Placental epithelial cell (primary cell): Measurements from ENCODE around the genes NGDN, DHRS4L2 and KHNYN.

GRCh38 chr14:23469161-23470269 is at the start of gene NGDN:
NGDN (plus strand) TSS chr14:23469703.
- CAGE, long polyA plus RNA = no peak

- CAGE, long polyA plus RNA = no peak
These were observed 28.5 kb downstream of the ZFHX2 start for GRCh38 chr14:23522839-23523648.

DNA sequence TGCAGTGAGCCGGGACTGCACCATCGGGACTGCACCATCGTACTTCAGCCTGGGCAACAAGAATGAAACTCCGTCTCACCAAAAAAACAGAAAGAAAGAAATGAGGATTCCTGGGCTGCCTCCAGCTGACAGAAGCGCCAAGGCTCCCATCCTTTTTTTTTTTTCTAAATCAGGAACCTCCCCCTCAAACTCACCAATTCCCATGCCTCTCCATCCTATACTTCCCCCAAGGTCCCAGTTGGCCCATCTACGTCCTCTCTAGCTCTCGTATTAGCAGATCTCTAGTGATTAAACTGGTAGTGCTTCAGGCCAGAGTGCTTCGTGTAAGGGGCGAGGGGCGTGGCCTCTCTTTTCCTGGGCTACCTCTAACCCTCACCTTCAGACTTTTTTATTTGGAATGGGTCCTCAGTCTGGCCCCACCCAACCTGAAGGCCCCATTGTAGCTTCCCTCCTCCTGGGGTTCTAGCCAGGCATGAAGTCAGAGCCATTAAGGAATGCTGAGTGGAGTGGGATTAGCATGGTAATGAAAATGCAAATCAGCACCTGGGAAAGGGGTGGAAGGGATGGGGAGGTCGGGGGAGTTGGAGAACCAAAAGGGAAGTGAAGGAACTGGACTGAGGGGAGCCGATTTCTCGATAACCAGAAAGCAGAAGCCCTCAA is 14.4 kb downstream of the ZFHX2 start:
- CAGE, long polyA plus RNA = no peak

- CAGE, long polyA plus RNA = no peak
These were observed 23.9 kb upstream of the JPH4 start for GRCh38 chr14:23602411-23602950.

GRCh38 chr14:23954836-23955429 is 1.4 kb downstream of the DHRS4 start:
- CAGE, long polyA plus RNA = no peak

DNA sequence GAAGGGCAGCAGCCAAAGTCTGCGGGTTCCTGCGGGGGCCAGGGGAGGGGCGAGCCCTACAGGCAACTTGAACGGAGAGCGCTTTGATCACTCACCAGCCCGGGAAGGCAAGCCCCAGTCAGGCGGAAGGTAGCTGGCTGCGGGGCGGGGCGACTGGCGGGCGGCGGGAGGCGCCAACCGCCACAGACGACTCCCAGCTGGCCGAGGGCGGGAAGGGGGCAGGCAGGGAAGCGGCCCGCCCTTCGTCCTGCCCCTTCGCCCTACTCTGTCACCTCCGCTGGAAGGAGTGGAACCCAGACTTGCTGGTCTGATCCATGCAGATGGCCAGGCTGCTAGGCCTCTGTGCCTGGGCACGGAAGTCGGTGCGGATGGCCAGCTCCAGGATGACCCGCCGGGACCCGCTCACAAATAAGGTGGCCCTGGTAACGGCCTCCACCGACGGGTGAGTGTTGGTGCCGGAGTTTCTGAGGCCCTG is at the start of gene DHRS4L2:
Gene DHRS4L2 (plus strand): TSS at position 296 of the 475 bp plus-strand sequence.
- CAGE, long polyA plus RNA = no peak

DNA sequence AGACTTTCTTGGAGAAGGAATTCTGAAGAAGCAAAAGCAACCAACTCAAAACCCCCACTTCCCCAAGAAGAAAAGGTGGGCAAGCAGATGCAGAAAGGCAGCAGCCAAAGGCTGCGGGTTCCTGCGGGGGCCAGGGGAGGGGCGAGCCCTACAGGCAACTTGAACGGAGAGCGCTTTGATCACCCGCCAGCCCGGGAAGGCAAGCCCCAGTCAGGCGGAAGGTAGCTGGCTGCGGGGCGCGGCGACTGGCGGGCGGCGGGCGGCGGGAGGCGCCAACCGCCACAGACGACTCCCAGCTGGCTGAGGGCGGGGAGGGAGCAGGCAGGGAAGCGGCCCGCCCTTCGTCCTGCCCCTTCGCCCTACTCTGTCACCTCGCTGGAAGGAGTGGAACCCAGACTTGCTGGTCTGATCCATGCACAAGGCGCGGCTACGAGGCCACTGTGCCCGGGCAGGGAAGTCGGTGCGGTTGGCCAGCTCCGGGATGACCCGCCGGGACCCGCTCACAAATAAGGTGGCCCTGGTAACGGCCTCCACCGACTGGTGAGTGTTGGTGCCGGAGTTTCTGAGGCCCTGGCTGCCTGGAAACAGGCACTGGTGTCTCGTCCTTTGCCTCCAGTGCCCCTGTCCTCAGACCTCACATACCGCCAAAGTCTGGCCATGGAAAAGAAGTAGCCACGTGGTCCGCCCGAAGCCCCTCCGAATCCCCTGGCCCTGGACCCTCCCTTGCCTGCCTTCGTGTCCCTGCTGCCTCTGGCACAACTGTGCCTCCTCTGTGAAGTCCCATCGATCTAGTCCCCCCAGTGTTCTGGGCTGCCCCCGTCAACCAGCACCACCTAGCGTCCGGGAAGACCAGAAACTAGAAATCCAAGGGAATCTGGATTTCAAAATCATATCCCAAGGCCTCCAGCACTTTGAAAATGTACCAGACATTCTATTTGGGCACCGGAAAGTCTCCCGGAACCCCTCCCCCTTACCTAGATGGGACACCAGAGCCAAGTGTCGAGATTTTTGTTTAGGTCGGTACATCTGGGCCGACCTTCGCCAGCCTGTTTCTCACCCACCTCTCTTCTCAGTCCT is 15.4 kb upstream of the CARMIL3 start:
- CAGE, long polyA plus RNA = no peak

DNA sequence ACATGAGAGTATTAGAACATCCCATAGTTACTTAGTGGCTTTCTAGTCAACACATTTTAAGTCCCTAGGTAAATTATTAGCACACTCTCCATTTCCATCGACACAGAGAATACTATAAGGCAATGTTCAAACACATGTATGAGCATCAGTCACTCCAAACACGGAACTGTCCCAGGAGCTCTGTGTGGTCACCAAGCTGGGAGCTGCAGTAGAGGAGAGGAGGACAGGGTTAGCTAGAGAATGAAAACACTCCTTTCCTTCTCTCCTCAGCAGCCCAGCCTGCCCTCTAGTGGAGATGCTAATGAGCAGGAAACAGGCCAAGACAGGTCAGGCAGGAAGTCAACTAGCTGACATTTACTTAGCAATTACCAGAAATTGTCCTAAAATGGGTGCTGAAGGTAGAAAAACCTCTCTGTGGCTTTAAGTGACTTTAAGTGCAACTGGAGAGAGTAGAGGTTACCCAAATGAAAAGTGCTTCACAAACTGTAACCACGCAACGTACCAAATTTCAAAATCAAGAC is 5.8 kb upstream of the DCAF11 start:
- CAGE, long polyA plus RNA = no peak

DNA sequence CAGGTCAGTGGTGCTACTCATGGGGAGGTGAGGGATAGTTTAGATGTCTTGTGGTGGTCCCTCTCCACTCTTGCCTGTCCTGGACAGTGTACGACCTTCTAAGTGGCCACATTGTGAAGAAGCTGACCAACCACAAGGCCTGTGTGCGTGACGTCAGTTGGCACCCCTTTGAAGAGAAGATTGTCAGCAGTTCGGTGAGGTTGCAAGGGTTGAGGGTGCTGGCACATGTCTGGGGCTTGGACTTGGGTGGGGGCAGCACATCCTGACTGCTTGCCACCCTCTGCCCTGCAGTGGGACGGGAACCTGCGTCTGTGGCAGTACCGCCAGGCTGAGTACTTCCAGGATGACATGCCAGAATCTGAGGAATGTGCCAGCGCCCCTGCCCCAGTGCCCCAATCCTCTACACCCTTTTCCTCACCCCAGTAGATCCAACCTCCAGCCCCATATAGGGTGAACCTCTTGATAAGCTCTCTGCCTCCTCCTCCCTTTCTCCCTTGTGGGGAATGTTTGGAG is 7.5 kb upstream of the FITM1 start:
- CAGE, long polyA plus RNA = no peak

- CAGE, long polyA plus RNA = no peak
These were observed 2.6 kb downstream of the EMC9 start for GRCh38 chr14:24138729-24139264.

- CAGE, long polyA plus RNA = no peak
These were observed 4.8 kb downstream of the TGM1 start for GRCh38 chr14:24257922-24258860.

DNA sequence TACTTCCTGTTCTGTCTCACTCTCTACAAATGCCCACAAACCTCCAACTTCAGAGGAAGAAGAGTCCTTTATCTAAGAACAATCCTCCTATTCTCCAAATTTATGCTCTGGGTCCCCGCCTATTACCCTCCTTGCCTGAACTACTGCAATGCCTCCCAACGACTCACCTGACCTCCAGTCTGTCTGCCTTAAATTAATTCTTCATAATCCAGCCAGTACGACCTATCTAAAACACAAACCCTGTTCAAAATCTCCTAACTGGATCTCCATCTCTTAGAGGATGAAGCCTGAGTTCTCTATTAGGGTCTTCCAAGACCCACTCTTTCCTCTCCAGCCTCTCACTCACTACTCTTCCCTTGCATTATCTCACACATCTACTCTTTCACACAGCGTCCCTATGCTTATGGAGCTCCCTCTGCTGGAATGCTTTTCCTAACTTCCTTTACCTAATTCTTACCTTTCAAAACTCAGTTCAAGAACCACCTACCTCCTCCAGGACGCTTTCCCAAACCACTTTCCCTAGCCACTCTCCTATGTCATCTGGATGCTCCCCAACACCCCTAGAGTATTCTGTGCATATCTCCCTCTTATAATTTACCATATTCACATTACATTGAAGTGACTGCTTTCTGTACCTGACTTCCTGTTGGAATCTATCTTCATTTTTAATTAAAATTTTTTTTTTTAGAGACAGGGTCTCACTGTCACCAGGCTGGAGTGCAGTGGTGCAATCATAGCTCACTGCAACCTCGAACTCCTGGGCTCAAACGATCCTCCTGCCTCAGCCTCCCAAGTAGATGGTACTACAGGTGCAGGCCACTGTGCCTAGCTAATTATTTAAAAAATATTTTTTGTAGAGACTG is 2.0 kb downstream of the DHRS1 start:
- CAGE, long polyA plus RNA = no peak

GRCh38 chr14:24312162-24312574 is 866 bp downstream of the LTB4R start:
- CAGE, long polyA plus RNA = no peak

- CAGE, long polyA plus RNA = no peak
These were observed 1.1 kb downstream of the RIPK3 start for GRCh38 chr14:24338678-24339084.

- CAGE, long polyA plus RNA = no peak
These were observed 248 bp downstream of the CBLN3 start for GRCh38 chr14:24429320-24429519.

DNA sequence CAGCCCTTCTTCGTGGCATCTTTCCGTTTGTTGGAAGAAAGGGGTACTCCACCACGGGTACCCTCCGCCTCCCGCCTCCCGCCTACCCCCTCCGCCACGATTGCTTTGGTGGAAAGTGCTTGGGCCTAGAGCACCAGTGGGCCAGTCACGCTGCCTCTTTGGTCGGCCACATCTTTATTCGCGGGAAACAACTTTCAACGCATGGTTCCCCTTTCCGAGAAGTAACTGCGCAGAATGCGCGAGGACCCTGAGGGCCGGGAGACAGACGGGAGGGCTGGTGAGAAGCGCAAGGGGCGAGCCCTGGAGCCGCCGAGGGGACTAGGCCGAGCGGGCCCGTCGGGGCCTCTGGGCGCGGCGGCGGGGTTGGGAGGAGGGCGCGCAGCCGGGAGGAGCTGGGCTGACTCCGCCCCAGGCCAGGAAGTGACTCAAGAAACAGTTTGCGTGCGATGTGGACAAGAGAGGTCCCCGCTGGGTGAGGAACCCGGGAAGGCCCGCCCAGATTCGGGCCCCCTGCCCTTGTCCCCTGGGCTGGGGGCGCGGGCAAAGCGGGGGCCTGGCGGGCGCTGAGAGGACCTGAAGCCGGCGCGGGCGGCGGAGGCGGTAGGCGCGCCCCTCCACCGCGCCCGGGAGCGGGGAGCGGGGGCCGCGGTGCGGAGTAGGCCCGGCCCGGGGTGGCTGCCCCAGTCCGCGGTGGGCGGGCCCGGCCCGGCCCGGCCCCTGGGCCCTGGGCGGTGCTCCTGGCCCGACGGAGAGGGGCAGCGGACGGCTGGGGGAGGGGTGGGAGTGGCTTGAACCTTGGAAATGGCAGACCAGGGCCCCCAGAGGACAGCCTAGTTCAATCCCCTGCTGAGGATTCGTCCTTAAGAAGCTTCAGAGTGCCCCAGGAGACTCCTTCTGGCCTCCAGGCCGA is at the start of gene KHNYN:
Gene KHNYN (plus strand): TSS at position 435 of the 910 bp plus-strand sequence.
- CAGE, long polyA plus RNA = no peak

DNA sequence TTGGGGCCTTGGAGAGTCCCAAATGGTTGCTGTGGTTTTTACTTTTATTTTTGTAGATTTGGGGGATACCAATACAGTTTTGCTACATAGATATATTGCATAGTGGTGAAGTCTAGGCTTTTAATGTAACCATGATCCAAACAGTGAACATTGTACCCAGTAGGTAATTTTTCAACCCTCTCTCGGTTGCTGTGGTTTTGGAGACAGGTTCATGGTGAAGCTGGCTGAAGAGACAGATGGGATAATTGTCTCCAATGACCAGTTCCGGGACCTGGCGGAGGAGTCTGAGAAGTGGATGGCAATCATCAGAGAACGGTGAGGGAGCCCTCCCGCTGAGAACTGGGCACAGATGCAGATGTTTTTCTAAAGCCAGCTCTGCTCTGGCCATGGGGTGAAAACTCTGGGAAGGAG is 6.1 kb downstream of the KHNYN start:
- CAGE, long polyA plus RNA = no peak

DNA sequence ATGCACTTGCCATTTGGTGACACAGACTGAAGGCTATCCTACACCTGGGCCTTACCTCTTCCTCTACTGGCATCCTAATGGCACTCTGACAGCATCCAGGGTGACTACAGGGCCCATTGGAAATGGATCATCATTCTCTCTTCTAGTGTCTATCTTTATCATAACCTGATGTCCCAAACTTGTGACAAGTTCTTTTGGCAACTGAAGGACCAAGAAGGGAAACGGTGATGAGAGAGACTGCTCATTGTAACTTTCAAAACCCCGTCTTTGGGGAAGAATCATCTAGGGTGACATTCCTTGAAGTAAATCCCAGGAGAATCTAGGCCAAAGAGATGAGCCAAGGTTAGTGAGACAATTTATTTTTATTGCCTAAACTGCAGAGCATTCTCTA is 3.2 kb downstream of the SDR39U1 start:
- CAGE, long polyA plus RNA = no peak

- CAGE, long polyA plus RNA = no peak
These were observed 24.2 kb downstream of the CMA1 start for GRCh38 chr14:24483843-24484244.

- CAGE, long polyA plus RNA = no peak
These were observed 179.6 kb upstream of the GZMB start for GRCh38 chr14:24813495-24814162.